Tibial artery (tissue), 1 donor: ENCODE results near the genes NAV3 and METTL25.

DNA sequence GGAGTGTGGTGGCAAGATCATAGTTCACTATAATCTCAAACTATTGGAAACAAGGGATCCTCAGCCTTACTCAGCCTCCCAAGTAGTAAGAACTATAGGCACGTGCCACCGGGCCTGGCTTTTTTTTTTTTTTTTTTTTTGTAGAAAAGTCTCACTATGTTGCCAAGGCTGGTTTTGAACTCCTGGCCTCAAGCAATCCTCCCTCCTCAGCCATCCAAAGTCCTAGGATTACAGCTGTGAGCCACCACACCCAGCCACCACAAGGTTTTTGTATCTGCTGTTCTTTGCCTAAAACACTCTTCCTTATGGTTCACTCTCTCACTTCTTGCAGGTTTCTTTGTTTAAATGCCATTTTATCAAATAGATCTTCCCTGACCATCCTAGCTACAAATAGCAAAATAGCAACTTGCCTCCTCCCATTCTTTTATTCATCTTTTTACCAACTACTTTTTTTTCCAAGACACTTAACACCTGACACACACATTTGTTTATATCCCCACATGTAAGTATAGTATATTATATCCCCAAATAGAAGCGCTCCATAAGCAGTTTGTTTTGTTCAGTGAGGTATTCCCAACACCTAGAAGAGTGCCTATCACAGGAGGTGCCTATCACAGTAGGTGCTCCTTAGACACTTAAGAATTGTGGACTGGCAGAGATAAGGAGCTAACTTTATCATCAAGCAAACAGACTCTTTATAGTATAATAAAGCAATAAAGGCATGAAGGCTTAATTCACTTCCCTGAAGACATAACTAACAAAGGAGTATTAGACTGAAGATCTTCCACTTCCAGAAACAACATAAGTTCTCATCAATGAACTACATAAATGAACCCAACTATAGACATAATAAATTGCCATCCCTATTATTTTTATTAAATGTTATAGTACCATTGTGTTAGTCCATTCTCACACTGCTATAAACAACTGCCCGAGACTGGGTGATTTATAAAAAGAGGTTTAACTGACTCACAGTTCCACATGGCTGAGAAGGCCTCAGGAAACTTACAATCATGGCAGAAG is 29.2 kb downstream of the OSBPL8 start:
- PRO-cap: no peak

- PRO-cap: no peak
Observed at GRCh38 chr12:76533228-76533788, 26.3 kb downstream of the OSBPL8 start.

GRCh38 chr12:77062816-77063225 is 2.5 kb downstream of the E2F7 start:
- PRO-cap: no peak

DNA sequence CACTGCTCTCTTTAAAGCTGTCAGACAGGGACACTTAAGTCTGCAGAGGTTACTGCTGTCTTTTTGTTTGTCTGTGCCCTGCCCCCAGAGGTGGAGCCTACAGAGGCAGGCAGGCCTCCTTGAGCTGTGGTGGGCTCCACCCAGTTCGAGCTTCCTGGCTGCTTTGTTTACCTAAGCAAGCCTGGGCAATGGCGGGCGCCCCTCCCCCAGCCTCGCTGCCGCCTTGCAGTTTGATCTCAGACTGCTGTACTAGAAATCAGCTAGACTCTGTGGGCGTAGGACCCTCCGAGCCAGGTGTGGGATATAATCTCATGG is 113.4 kb upstream of the E2F7 start:
- PRO-cap: no peak

- PRO-cap: no peak
Observed at GRCh38 chr12:77507625-77507865, 323.1 kb upstream of the NAV3 start.

- PRO-cap: no peak
Observed at GRCh38 chr12:77830436-77831871, at the start of gene NAV3. TSS of gene NAV3 (plus strand) at chr12:77830894.

- PRO-cap: no peak
Observed at GRCh38 chr12:78023788-78023987, 193.0 kb downstream of the NAV3 start.

DNA sequence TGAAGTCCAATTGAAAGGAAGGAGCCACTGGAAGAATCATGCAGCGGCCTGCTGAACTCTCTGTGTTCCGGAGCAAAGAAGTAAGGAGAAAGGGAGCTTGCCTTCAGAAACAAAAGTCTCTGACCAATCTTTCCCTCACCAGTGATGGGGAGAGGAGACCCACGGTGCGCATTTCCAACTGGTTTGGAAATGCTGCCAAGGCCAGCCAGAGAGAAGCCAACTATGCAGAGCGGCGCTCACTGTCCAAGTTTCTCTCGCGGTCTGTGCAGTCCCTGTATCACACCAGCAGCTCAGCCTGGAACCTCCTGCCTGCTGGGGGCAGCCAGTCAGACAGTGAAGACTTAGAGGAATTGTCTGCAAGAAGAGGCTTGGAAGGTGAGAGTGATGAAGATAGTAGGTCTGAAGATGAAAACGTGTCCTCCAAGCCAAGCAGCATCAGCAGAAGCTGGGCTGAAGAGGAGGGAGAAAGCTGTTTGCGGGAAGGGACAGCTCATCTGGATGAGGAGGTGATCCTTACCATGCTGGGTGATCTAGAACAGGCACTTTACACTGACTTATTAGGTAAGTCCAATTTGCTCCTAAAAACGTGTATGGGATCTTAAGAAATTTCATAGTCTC is 206.2 kb downstream of the NAV3 start:
- PRO-cap: no peak

DNA sequence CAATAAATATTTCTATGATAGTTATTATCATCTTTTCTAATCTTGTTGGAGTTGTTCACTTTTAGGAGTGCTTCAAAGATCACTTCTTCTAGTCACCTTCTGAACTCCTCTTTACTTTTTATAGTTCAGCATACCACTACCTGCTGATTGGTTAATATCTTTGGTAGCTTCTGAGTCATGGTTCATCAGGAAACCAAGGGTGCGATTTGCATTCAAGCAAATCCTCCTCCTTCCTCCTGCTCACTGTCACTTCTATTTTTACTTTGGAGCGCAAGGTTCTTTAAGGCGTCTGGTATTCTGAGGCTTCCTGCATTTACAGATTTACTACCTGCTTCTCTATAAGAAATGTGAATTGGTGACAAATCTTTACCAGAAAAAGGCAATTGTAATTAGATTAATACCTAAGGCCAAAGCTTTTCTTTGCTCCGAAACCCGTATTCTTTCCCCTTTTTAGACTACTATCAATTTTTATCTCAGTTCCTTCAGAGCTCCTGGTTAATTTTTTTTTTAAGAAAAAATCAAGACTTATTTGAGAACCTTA is 24.1 kb downstream of the SYT1 start:
- PRO-cap: no peak

- PRO-cap: no peak
Observed at GRCh38 chr12:79426135-79426416, 264.7 kb downstream of the PAWR start.

DNA sequence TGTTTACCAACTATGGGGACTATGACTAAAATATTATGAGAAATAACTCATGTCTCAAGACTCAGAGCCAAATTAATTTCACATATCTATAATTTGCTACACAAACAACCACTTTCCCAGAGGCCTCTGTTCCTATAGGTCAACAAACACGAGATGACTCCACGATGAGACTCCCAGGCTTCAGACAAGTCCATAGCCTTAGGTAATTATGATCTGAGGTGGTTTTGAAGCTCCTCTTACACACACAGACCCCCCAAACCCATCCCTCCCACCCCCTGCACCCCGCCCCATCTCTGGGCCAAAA is 143.8 kb downstream of the PAWR start:
- PRO-cap: no peak

DNA sequence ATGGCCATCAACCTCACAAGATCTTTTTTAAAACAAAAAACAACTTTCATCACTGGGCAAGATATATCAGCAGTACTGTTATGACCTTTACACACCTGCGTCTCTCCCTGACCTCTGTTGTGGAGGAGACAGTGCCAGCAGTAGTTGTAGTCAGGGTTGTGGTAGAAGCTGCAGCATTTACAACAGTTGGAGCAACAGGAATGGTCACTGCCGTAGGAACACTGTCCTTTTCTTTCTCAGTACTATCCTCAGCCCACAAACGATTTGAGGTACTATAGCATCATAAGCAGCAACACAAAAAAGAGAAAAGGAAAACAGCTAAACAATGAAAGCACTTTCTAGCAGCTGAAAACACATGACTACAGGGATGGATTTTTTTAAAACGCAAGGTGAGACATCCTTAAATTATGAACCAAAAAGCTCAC is 114.7 kb upstream of the PAWR start:
- PRO-cap: no peak

DNA sequence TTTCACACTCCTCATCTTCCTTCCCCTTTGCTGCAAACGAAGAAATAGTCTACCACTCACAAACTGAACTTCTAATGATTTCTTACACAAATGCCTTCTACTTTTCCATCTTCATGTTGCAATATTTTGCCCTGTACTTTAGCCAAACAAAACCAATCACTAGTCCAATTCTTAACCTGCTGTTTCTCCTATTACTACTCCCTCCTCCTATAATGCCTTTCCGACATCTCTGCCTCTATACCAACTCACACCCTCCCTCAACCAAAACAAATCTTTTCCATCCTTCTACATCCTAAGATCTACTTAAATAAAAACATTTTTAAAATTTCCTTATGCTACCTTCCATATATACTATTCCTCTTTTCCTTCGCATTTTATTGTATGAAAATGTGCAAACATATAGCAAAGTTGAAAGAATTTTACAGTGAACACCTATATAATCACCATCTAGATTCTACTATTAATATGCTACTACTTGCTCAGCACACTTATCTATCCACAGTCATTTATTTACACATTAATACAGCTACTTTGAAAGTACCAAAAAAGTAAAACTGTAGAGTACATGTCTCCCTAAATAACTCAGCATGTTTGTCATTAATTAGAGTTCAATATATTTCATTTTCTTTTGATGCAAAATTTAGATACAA is 36.2 kb downstream of the PPP1R12A start:
- PRO-cap: no peak

- PRO-cap: unidirectional peak, minus-strand start at chr12:80053116
Observed at GRCh38 chr12:80053036-80053416, 46.3 kb upstream of the OTOGL start.

DNA sequence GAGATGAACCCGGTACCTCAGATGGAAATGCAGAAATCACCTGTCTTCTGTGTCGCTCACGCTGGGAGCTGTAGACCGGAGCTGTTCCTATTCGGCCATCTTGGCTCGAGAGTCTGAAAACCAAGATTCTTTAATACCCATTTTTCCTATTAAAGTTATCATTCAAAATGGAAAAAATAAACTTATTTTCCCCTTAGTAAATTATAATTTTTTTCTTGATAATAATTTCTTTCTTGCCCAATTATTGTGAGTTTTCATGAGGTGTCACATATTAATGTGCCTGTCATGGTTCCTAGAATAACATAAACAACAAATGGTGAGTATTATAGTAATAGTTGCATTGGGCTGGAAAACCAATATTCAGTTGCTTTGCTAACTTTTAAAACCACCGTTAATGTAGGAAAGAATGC is 150.7 kb downstream of the OTOGL start:
- PRO-cap: no peak

GRCh38 chr12:80513322-80513588 is 69.2 kb downstream of the PTPRQ start:
- PRO-cap: no peak

DNA sequence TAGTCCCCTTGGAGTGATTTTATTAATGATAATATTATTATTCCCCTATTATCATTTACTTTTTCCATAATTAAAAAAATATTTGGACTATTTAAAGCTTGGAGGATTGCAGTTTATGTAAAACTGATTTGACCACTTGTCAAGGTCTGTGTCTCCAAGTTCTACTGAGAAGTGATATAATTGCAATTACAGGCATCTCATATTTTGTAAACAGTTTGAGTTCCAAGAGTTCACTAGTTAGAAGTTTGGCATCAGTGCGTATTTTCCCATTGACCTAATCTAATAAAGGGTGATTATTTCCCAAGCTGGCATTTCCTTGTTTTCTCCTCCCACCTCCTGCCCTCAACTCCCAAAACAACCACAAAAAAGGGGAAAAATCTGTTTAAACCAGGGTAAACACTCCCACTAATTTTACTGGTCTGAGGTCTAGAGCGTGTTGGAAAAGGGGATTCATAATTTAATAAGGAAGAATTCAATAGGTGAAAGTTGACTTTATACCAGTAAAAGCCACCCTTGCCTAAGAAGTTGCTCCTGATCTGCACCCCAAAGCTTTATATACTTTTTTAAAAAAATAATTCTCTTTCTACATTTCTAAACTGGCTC is 3.0 kb upstream of the MYF6 start:
- PRO-cap: no peak

- PRO-cap: no peak
Observed at GRCh38 chr12:81079615-81080294, 1.9 kb downstream of the ACSS3 start.

DNA sequence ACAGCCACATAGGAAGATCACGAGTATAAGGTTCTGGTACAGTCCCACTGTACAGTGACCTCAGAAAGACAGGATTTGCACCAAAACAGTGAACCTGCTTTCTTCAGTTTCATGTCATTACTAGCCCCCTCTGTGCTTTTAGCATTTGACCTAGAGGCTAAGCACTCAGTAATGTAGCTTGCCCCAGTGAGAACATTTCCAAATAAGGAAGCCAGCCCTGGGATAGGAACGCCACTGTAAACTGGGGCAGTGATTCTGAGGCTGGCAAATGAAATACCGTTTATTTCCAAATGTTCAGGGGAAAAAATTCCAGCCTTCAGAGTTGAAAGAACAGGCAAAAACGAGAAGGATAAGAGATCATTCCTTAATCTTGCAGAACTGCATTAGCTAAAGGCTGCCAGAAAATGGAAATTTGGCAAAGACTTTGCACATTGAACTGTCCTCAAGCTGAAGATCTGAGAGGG is 41.8 kb upstream of the PPFIA2 start:
- PRO-cap: bidirectional peak, plus-strand start at position 283 of the sequence, minus-strand start at position 147 of the sequence

GRCh38 chr12:82358057-82359050 is at the start of gene METTL25:
TSS of gene METTL25 (plus strand) at chr12:82358529.
- PRO-cap: bidirectional peak, plus-strand start at chr12:82358540, minus-strand start at chr12:82358387; bidirectional peak, plus-strand start at chr12:82358909, minus-strand start at chr12:82358775